ENCODE results near the gene AFAP1.

DNA sequence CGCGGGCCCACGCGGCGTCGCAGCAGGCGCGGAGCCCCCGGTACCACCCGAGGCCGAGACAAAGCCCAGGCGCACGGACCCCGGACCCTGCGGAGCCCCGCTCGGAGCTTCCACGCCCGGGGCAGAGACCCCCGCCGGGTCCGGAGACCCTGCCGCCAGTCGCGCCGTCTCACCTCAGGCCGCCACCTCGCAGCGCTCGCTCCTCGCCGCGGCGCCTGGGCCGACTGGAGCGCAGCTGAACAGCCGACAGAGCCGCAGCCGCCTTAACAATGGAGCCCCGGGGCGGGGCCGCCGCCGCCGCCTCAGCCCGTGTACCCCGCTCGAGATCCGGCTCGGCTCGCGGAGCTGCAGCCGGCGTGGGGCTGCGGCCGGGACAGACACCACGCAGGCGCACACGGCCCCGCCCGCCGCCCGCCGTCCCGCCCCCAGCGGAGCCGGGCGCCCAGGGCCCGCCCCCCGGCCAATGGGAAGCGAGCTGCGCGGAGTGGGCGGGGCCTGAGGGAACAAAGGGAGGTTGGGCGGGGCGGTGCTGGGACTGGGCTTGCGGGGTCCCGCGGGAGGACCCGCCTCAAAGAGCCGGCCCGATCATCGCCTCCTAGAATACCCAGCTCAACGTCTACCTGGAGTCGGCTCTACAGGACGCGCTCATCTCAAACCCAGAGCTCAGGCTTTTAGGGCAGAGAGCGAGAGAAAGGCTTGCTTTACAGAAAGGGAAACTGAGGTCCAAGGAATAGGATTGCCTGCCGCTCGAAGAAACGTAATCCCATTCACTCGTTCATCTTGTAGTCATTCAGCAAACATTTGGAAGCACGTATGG is at the start of gene AFAP1:
TSS of gene AFAP1 (minus strand) at position 379 of the 817 bp plus-strand sequence.
- PRO-cap = bidirectional peak, plus-strand start at position 534 of the sequence, minus-strand start at position 339 of the sequence

DNA sequence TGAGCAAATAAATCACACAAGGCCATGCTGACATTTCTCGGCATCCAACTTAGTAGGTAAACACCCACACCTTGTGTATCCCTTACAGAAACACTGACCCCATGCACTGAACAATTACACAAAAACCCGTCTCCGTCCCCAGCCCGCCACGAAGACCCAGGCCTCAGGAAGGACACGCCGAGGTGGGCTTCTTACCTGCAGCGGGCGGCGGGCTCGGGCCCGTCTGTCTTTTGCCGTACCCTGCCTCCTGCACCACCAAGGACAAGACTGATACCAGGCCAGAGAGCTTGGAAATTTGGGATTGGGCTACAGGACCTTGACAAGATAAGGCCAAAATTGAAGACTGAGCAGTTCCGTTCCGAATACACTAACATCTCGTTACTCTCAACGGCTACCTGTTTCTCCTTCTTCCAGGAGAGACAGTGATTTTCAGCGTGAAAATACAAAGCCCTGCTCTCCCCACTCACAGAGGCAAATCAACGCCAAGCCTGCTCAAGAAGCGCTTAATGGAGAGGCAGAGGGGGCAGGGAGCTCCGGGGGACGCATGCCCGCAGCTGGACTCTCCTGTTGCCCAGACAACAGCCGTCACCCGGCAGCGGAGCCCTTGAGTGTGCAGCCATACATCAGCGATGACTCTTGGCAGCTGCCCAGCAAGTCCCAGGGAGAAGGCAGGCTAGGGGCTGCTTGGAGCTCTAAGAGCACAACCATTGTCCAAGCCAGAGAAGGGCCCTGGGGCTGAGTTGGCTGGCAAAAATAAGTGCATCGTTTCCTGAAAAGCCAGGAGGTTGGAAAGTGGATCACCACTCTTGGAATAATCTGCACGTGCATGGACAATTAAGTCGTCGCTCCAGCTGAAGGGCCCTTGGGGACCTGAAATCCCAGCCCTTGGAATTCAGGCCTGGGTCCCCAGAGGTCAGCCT is 70.8 kb upstream of the AFAP1 start:
- PRO-cap = no peak

GRCh38 chr4:8117224-8117814 is 41.3 kb downstream of the ABLIM2 start:
- PRO-cap = no peak

GRCh38 chr4:8165270-8165754 is 6.7 kb upstream of the ABLIM2 start:
- PRO-cap = no peak

DNA sequence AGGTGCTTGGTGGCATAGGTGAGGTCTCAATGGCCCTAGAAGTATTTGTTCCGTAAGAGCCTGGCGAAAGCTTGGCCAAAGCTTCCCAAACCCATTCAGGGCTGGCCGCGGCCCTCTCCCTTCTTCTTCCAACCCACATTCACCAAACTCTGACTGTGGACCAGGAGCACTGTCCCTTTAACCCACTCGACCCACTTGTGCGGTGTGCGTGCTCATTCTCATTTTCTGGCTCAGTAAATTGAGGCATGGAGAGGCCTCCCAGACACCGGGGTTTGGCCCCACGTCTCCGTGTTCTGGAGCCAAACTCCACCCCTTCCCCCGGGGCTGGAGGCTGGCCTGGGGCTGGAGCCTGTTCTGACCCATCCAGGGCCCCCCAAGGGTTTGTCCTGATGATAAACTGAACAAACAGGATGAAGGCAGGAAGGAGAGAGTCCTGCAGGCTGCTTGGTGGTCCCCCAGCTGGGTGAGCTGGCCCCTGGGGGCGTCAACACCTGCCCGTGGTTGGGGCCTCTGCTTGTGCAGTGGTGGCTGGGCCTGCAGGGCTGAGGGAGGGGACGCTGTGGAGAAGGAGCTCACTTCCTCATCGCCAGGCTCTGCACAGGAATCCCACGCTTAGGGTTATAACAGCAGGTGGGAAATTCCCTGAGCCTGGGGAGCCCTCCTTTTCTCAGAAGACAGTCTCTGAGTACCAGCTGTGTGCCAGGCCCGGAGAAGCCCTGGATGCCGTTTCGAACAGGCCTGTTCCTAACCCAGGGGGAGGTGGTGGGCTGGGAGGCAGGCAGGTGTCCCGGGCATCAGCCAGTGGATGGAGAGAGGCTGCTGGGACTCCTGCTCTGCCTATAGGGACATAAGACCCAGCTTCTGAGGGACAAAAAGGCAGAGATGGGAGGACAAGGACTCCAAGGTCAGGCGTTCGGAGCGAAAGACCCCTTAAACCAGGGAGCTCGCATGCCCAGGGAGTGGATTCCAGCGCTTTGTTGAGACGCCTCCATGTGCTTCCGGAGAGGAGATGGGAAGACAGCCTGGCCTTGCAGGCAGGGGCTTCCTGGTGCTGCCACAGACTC is 2.3 kb downstream of the SH3TC1 start:
- PRO-cap = bidirectional peak, plus-strand start at position 670 of the sequence, minus-strand start at position 595 of the sequence

DNA sequence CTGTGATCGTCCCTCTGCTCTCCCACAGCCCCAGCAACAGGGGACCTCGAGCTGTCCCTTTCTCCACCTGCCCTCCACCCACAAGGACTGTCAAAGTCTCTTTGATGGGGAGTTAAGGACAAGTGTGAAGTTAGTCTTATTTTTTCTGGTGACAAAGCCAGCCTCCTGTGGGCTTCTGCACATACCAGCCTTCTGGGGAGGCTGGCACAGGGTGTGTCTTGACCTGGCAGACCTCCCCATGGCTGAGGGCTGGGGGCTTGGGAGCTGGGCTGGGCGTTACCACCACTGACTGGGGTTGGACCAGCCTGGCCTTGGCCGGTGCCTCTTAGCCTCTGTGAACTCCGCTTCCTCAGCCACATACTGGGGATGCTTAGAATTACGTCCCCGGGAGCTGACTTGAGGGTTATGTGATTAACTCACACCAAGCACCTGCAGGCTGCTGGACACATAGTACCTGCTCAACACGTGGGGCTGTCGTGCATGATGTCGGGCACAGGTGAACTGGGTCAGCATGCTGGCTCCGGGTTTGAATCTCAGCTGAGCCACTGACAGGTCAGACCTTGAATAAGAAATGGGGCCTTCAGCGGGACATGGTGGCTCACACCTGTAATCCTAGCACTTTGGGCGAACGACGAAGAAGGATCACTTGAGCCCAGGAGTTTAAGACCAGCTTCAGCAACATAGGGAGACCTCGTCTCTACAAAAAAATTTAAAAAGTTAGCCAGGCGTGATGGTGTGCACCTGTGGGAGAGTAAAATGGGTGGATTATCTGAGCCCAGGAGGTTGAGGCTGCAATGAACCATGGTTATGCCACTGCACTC is 14.2 kb downstream of the SH3TC1 start:
- PRO-cap = unidirectional peak, plus-strand start at position 378 of the sequence

DNA sequence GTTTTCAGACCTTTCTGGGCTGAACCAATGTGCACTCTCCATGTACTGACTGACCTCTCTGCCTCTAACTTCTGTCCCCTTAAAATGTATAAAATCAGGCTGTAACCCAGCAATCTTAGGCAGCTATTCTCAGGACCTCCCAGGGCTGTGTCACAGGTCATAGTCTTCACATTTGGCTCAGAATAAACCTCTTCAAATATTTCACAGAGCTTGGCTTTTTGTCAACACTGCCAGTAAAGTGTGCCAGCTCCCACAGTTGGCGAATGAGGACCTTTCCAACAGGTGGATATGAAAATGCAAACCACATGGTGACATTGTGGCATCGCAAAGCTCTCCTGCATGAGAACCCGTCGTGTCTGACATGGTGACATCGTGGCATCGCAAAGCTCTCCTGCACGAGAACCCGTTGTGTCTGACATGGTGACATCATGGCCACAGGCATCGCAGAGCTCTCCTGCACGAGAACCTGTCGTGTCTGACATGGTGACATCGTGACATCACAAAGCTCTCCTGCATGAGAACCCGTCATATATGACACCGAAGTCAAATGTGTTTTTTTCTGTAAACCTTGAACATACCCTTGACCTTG is 76.3 kb downstream of the ACOX3 start:
- PRO-cap = no peak

GRCh38 chr4:8558443-8558938 is 21.7 kb upstream of the GPR78 start:
- PRO-cap = no peak

DNA sequence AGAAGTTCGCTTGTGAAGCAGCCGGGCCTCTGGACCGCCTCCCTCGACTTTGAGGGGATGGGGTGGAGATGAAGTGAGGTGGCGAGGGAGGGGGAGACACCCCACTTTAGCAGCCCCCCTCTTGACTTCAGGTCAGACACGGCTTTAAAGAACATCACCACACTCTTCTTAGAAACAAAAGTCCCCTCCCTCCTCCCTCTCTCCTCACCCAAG is 108.6 kb downstream of the CPZ start:
- PRO-cap = unidirectional peak, minus-strand start at position 114 of the sequence

DNA sequence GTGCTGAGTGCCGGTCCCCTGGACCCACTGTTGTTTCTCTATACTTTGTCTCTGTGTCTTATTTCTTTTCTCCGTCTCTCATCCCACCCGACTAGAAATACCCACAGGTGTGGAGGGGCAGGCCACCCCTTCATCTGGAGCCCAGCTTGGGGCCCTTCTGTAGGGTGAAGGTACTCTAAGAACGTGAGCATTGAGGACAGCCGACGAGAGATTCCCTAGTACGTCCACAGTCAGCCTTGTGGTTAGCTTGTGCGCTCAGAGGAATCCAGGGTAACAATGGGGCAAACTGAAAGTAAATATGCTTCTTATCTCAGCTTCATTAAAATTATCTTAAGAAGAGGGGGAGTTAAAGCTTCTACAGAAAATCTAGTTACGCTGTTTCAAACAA is 47.5 kb upstream of the FAM90A26 start:
- PRO-cap = no peak

DNA sequence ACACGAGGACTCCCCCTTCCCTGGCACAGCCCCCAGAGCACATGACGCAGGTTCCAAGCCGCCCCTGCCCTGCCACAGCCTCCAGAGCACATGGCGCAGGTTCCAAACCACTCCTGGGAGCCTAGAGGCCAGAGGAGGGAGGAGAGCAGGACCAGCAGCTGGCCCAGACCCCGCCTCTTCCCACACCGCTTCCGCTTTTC is 286 bp downstream of the FAM90A26 start:
- PRO-cap = no peak

DNA sequence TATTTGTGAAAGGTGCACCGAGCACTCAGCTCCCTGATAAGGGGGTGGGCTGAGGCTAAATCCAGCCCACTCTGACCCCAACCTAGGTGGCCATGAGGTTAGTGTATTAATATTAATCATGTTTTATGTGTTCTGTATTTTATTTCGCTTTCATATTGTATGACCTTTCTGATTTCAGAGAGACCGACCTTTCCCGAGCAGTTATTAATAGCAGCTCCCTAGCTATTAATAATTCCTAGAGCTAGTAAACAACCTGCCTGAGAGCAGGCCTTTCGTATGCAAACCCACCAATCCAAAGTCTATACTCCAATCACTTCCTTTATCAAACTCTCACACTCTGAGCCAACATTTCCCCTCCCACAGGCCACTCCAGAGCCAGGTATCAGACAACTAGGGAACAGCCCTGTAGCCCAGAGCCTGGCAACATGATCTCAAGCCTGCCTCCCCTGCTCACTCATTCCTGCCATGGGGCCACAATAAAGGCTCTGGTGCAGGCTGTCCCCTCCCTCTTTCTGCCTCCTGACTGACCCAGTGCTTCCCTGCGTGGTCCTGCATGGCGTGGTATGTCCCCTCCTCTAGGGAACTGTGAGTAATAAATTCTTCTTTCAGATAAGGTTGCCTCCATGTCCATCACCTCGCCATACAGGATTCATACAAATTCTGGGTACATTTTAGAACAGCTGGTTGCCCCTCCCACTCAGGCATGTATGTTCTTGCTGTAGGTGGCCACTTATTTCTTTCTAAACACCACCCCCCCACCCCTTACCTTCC is 73.7 kb downstream of the SLC2A9 start:
- PRO-cap = no peak

DNA sequence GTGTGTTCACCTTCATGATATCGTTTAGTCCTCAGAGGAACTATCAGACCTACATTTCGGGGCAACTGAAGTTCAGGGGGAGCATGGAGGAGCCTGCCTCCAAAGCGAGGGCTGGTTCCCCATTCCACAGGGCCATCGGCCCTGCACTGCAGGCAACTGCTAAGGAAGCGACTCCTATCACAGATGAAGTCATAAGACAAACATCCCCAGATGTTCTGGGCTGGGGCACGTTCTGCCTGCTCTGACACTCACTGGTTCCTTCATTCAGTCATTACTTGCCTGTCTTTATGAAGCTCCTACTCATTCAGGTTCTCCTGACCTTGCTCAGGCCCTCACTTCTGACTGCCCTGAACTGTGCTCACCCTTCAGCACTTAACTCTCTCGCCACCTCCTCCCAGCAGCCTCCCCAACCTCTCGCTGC is 2.5 kb upstream of the SLC2A9 start:
- PRO-cap = no peak

GRCh38 chr4:10099867-10100190 is 16.8 kb downstream of the WDR1 start:
- PRO-cap = no peak

DNA sequence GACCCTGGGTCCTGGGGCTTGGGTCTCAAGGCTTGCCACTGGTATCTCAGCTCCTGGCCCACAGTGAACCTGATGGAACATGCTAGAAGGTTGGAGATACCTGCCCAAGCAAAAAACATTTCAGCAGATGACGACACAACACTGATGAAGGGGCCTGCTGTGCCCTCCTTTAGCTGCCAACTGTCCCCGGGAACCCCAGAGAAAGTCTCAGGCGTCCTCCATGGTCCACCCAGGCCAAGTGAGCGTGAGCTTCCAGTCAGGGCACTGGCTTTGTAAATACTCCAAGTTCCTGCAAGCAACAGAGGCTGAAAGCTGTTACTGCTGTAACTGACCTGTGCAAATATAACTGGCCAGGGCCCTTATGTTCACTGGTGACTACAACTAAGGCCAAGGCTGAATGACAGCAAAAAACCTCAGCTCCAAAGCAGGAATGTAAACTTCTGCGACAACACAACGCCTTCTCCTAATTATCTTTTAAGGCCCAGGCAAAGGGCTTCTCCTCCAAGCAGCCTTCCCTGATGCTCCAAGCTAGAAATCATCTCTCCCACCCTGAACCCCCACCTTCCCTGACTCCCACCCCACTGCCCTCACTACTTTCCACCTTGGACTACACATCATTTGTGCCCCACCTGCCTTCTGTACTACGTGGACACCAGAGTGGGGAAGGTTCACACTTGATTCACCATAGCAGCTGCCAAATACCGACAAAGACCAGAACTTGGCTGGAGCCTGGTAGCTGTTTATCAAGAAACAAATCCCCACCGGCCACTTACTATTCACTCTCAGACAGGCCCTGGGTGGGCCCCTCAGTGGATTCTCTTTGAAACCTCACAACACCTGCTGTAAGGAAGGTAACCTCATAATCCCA is 8.1 kb downstream of the WDR1 start:
- PRO-cap = no peak

DNA sequence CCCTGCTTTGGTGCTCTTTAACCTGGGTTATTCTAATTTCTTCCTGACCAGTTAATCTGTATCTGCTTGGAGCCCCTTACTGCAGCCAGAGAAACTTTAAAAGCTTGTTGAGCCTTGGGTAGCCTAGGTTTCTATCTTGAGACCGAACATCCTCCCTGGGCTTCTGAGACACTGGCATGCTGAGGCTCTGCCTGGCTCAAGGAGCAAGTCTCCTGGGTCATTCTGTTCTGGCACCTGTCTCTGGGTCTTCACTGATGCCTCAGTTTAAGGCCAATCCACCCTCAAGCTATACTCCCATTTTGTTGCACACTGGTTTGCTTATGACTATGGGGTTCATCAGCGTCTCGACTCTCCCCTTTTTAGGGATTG is 3.8 kb upstream of the WDR1 start:
- PRO-cap = no peak

- PRO-cap = no peak
Observed at GRCh38 chr4:10724240-10724635, 39.7 kb upstream of the CLNK start.

DNA sequence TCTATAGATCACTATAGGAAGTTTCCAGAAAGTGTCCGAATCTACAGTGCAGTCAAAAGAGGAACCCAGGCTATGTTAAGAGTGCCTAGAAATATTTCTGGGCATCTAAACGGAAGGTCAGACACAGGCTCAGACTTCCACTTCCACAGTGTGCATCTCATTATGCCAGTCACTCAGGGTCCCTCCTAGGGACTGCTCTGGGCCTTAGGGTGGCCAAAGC is 112.5 kb upstream of the HS3ST1 start:
- PRO-cap = no peak

DNA sequence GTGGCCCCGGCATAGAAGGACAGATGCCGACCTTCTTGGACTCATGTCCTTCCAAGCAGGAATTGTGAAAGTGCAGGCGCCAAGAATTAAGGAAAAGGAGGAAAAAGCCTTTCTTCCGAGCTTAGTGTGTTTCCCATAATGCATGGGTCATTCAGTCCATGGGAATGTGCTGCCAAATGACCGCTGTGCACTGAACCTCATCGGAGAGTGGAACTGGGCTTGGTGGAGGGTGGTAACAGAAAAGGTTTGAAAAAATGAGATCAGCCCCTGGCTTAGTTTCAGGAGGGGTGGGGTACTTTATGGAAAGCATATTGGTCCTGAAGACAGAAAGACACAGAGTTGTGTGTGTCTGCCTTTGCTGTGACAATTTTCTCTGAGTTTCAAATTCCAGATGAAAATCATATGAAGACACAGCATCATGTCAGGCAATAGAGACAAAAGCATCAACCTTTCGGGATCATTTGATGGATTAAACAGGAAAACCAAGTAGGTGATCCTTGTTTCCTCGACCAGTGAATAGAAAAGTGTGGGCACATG is 196.7 kb upstream of the HS3ST1 start:
- PRO-cap = no peak

DNA sequence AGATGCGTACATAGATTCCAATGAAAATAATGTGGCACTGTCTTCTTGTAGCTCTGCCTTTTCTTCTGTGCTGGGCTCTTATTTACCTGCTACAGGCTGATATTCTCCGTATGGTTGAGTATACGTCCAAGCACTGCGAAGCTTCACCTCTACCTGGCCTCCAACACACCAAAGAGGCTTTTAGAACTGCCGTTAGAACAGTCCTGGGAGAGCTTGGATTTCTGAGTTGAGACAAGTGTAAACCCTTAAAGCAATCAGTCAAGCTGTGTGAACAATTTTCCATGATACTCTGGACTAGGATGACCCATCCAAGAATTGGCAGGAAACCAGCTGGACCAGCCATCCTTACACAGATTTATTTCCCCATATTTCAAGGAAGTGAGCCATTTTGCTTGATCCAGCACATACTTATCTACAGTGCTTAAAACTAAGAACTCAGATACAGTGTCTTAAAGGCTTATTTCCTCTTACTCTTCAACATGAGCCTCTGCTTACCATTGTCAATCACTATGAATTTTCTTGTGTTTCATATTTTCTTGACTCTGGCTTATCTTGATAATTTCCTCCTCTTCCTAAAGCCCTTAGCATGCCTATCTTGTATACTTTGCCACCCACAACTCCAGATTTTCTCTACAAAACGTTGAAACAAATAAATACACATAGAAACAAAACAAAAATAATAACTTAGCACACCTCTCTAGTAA is 340.8 kb upstream of the HS3ST1 start:
- PRO-cap = no peak

All from bronchial lymph node (tissue), 1 donor.